Progenitor cell of endocrine pancreas (in vitro differentiated cells): ENCODE results near the genes AKAP10 and TMEM11.

GRCh38 chr17:19977510-19978123 is at the start of gene AKAP10:
TSS of gene AKAP10 (minus strand) at chr17:19977828.
- PRO-cap, result bidirectional peak, plus-strand start at chr17:19977959, minus-strand start at chr17:19977828; bidirectional peak, plus-strand start at chr17:19978165, minus-strand start at chr17:19978023

- PRO-cap, result no peak
Measured at GRCh38 chr17:19979831-19980885, 2.5 kb upstream of the AKAP10 start.

- PRO-cap, result bidirectional peak, plus-strand start at chr17:20156424, minus-strand start at chr17:20156233; bidirectional peak, plus-strand start at chr17:20156658, minus-strand start at chr17:20156543; bidirectional peak, plus-strand start at chr17:20157125, minus-strand start at chr17:20156839
Measured at GRCh38 chr17:20156161-20156936, 147.2 kb downstream of the SPECC1 start.

DNA sequence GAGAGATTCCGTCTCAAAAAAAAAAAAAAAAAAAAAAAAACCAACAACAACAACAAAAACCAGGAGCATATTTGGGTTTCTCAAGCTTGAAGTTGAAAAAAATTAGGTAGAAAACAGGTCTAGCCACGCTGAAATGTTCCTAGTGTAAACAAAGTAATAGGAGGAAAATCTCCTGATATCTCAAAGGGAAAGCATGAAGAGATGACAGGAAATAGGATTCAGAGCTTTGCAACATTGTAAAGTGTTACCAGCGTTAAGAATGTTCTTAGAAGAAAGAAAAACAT is 48.5 kb upstream of the CDRT15L2 start:
- PRO-cap, result no peak

GRCh38 chr17:20531979-20532519 is 47.5 kb upstream of the CDRT15L2 start:
- PRO-cap, result unidirectional peak, minus-strand start at chr17:20532143

DNA sequence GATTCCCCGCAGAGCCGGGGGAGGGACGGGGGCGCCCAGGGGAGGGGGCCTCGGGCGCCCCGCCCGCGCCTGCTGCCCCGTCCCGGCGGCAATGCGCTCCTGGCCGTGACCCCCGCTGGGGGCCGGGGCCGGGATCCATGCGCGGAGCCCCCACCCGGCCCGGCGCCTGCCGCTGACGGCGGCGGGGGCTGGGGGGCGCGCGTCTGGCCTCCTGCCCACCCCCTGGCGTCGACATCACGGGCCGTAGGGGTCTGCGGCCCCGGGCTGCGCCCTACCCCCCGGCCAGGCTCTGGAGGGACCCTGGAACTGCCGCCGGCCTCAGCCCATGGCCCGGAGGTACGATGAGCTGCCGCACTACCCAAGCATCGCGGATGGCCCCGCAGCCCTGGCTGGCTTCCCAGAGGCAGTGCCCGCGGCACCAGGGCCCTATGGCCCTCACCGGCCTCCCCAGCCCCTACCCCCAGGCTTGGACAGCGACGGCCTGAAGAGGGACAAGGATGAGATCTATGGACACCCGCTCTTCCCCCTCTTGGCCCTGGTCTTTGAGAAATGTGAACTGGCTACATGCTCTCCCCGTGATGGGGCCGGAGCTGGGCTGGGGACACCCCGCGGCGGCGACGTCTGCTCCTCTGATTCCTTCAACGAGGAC is 9.6 kb downstream of the CDRT15L2 start:
- PRO-cap, result bidirectional peak, plus-strand start at position 115 of the sequence, minus-strand start at position 93 of the sequence

DNA sequence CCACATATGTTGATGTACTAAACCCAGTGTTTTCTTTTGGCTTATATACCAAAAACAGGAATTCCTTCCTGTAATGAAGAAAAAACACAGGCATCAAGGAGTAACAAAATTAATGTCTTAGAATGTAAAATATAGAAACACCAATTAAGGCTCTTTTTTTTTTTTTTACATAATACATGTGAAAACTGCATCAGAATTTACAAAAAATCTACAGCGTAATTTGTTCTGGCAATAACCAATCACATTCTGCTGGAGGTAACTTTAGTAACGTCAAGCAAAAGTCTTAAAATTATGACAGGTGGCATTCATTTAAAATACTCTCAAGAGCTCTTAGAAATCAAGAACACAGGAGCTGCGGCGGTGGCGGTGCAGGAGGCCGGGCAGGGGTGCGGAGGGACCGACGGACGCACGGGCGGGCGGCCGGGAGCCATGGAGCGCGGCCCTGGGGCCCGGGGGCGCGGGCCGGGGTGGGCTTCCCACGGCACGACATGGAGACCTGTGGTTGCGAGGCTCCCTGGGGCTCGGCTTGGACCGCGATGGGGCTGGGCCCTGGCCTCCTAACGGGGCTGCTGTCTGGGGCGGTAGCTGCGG is 202.4 kb downstream of the USP22 start:
- PRO-cap, result no peak

DNA sequence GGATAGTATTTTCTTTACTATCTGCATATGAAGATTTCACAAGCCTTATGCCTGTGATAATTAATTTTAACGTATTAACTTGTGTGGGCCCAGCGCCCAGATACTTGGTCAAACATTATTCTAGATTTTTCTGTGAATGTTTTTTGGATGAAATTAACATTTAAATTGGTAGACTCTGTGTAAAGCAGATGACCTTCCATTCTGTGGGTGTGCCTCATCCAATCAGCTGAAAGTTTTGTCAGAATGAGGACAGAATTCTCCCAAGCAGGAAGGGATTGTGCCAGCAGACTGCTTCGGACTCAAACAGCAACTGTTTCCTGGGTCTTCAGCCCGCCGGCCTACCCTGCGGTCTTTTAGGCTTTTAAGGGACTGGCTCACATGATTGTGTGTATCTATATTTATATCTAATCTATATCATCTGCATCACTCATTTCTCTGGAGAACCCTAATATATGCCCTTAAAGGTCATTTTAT is 115.3 kb downstream of the USP22 start:
- PRO-cap, result no peak

GRCh38 chr17:21016315-21016895 is 26.4 kb downstream of the USP22 start:
- PRO-cap, result no peak

DNA sequence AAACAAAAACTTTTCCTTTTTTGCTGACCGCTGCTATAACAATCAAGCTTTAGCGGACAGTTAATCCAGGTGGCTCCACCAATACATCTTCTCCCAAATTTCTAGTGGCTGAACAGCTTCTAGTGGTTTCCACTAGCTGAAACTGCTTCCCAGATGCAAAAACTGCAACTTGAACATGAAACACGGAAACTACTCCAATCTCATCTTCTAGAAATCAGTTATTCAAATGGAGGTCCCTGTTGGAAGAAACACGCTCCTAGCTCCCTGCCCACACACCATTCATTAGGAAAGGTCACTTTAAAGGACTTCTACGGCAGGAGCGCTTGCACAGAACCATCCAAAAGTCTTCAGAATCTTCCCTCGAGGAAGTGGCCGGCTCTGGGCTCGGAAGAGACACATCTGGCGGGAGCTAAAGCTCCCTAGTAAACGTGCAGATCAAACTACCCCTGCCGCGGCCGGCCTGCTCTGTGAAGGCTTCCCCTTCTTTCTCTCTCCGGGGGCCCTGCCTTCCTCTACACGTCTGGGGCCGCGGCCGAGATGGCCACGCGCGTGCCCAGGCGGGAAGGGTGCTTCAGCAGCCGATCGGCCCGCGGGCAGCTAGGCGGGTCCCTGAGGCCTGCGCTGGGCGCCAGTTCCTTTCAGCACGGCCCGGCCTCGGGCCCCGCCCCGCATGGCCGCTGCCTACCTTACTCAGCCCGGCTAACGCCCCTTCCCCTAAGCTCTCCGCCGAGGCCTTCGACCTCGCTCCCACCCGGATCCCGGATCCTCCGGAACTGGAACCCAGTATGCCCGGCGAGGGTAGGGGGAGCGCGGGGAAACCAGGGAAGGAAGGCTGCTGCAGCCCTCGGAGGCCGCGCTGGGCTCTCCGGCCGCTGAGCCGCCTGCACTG is 540 bp downstream of the TMEM11 start:
- PRO-cap, result bidirectional peak, plus-strand start at position 515 of the sequence, minus-strand start at position 551 of the sequence; bidirectional peak, plus-strand start at position 750 of the sequence, minus-strand start at position 775 of the sequence

DNA sequence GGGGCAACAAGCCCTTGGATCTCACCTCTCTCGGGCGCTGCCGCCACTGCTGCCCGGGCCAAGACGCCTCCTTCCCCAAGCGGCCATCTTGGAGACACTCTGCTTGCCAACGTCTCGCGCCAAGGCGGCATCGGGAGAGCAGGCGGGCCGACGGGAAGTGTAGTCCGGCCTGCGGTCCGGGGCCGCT is at the start of gene TMEM11:
TSS of gene TMEM11 (minus strand) at position 96 of the 187 bp plus-strand sequence.
- PRO-cap, result bidirectional peak, plus-strand start outside the sequence, minus-strand start at position 96 of the sequence

GRCh38 chr17:21302842-21303712 is 18.6 kb downstream of the MAP2K3 start:
- PRO-cap, result no peak

DNA sequence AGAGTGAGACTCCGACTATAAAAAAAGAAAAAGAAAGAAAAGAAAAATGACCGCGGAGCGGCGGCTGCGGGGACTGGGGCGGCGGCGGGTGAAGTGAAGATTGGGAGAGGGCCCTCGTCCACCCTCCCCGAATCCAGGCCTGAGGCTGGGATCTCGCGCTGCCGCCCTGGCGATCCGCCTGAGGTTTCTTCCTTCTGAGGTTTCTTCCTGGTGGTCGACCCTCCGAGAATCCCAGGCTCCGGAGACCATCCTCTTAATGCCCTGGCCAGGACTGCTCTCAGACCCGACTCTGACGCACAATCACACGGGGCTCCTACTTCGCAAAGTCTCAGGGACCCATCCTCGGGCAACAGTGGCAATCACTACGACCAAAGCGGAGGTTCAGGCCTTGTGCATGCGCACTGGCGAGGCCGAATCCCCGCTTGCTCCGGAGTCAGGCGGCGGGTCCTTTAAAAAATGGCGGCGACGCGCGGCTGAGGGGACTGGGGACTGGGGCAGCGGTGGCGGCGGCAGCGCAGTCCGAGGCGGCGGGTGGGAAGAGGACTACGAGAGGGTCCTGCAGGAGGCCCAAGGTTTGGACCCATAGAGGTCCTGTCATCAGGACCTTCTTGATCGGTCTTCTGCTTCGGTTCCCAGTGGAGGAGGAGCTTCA is 18.0 kb upstream of the KCNJ18 start:
- PRO-cap, result no peak

GRCh38 chr17:27582463-27583103 is 48.4 kb upstream of the LGALS9 start:
- PRO-cap, result no peak

DNA sequence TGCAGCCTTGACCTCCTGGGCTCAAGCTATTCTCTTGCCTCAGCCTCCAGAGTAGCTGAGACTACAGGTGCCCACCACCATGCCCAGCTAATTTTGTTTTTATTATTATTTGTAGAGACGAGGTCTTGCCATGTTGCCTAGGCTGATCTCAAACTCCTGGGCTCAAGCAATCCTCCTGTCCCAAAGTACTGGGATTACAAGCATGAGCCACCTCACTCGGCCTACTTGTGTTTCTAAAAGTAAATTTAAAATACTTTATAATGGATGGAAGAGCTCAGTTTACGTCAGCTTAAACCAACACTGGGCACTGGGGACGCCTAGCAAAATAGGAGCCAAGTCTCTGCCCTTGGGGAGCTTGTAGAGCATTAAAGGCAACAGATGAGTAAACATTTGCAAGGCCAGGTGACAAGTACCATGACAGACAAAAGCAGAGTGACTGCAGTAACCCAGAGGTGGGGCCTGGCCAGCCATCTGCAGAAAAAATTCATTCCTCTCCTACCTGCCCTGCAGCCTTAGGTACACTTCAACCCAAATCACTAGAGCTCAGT is 12.2 kb upstream of the NLK start:
- PRO-cap, result no peak

GRCh38 chr17:28041540-28042258 is 778 bp upstream of the NLK start:
- PRO-cap, result unidirectional peak, plus-strand start at chr17:28041758

GRCh38 chr17:28159127-28160345 is 117.1 kb downstream of the NLK start:
- PRO-cap, result no peak

GRCh38 chr17:28193273-28193608 is 125.8 kb upstream of the TMEM97 start:
- PRO-cap, result no peak

- PRO-cap, result no peak
Measured at GRCh38 chr17:28306628-28307739, 12.0 kb upstream of the TMEM97 start.

DNA sequence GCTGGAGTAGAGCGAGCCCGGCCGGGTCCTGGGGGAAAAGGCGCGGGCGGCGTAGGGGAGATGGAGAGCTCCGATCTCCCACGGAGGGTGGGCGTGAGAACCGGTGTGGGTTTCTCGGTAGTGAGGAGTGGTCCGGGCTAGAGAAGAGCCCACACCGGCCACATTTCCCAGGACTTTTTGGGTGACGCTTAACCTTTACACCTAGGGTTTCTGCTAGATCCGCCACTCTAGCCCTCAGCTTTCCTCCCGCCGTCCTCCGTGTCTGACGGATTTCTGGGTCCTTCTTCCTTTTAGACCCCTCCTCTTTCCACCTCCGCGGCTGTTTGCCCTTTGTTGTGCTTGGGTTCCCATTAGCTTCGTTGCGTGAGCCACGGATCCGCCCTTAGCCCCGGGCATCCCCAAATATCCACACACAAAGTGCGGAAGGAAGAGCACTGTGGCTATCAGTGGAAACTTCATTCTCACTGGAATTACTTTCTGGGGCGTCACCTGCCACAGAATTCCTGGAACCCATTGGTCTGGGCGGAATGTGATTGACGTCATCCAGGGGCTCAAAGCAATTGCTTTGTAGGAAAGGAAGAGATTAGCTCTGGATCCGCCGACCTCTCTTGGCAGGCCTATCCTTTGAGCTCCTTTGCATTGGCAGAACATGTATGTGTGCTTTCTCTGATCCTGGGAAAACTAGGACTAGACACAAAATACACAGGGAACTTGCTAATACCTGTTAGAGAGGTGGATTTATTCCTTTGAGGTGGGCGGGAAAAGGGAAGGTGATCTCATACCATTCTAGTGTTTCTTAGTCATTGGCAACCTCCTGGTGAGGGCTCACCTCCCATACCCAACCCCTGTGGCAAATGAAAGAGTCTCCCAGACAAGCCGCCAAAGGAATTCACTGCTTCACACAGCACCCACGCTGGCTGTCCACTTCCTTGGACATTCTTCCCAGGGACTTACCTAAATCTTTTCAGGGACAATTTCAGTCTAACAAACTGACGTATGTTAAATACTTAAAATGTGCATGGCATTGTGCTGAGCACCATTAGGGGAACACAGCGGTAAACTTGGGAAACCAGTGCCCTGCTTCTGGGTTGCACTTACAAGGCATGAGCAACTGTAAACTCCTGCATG is 709 bp downstream of the TNFAIP1 start:
- PRO-cap, result unidirectional peak, plus-strand start at position 120 of the sequence; bidirectional peak, plus-strand start at position 310 of the sequence, minus-strand start at position 275 of the sequence; bidirectional peak, plus-strand start at position 581 of the sequence, minus-strand start at position 515 of the sequence